ENCODE data around the gene TMEM191C.

GRCh38 chr22:20783723-20784157 is 9.8 kb downstream of the SERPIND1 start:
- PRO-cap = no peak

GRCh38 chr22:20801754-20802113 is 27.8 kb downstream of the SERPIND1 start:
- PRO-cap = no peak

GRCh38 chr22:20917651-20918510 is 674 bp downstream of the CRKL start:
- PRO-cap = no peak

DNA sequence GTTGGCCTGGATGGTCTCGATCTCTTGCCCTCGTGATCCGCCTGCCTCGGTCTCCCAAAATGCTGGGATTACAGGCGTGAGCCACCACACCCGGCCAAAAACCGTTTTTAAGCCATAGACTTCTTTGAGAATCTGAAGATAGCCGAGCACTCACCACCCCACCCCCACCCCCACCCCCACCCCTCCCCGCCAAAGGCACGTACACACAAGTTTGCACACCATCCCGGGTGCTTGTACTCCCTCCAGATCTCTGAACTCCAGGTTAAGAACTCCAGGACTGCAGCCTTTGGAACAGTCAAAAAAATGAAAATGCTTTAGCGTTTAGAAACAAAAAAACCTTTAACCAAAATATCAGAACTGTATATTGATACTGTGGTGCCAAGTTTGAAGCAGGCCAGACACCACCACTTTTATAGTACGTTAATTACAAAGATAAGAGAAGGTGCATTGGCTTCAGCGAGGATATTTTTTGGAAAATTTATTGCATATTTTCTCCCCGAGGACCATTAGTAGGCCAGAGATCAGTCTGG is 1.7 kb downstream of the CRKL start:
- PRO-cap = no peak

DNA sequence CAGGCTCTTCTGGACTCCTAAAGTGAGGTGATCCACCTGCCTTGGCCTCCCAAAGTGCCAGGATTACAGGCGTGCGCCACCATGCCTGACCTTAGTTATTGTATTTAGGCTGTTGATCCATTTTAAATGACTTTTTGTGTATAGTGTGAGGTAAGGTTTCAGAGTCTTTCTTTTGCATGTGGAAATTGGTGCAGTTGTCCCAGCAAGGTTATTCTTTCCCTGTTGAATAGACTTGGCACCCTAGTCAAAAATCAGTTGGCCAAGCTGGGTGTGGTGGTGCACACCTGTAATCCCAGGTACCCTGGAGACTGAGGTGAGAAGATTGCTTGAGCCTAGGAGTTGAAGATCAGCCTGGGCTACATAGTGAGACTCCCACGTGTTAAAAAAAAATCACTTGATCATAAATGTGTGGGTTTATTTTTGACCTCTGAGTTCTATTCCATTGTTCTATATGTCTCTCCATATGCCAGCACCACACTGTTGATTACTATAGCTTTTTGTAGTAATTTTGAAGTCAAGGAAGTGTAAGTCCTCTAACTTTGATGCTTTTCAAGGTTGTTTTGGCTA is 23.5 kb upstream of the AIFM3 start:
- PRO-cap = no peak

DNA sequence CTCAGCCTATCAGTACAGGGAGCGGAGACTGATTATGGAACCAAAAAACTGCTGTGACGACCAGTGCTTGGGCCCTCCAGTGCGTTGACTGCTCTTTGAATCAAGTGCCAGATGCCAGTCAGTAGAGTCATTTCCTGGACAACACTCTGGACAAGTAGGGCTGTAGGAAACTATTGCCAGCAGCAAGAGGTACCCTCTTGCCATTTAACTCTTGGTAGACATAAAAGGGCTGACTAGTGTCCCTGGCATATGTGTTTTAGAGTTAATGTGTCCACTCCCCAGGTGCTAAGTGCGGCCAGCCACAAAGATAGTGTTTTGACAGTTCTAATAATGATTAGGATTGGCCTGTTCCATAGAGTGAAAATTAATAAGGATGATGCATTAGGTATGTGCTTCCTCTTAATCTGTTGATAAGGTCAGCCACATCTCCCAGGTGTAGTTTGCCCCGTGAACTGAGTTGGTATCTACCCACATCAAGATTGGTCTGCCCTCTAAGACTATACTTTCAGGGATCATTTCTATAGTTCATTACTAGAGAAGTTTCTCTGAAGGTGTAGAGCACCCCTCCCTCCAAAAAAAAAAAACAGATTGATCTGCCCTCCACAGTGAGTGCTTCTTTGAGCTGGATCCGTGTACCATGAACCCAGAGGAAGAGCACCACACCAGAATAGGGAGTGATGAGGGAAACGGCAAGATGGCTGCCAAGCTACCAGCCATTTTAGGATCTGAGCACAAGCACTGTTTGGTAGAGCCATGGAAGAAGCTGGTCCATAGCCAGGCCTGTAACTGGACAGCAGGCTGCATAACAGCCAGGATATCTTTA is 20.7 kb upstream of the AIFM3 start:
- PRO-cap = no peak

DNA sequence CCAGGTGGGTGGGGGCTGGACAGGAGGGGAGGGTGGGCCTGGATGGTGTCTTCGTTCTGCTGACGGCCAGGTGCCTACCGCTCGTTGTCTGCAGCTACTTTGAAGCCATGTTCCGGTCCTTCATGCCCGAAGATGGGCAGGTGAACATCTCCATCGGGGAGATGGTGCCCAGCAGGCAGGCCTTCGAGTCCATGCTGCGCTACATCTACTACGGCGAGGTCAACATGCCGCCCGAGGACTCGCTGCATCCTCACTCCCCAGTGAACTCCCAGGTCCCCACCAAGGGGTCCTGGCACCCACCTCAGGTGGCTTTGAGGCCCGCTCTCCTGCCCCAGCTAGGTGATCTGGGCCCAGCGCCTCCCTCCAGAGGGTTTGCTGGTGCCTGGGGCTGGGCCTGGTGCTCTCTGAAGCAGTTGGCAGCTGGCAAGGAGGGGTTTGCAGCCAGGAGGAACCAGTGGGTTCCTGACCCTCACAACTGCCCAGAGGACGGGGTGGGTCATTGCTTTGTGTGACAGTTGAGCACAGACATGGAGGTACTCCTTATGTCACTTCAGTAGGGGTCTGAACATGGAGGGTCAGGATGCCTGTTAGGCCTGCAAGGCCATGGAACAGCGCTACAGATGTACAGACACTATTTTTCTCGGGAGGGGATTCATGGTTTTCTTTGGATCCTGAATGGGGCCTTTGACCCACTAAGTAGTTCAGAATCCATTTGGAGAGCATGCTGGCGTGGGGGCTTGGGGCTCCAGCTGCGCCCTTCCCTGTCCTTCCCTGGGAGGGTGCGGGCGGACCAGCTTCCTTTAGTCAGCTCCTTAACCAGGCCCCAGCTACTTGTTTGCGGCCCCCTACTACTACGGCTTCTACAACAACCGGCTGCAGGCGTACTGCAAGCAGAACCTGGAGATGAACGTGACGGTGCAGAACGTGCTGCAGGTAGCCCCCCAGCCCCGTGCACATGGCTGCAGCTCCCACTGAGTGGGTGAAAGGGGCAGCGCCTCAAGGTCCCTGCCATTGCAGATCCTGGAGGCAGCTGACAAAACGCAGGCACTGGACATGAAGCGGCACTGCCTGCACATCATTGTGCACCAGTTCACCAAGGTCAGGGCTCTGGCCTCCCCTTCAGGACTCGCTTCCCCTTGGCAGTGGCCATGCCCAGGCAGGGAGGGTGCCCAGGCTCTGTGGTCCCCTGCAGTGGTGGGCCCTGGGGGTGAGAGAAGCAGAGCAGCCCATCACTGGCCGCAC is 5.6 kb downstream of the THAP7 start:
- PRO-cap = no peak

GRCh38 chr22:21032162-21032428 is 266 bp downstream of the SLC7A4 start:
- PRO-cap = no peak

- PRO-cap = no peak
These were observed at the start of gene TMEM191C for GRCh38 chr22:21467038-21467437. TSS of gene TMEM191C (plus strand) at chr22:21467387.

- PRO-cap = no peak
These were observed 24.1 kb downstream of the UBE2L3 start for GRCh38 chr22:21591423-21592192.

DNA sequence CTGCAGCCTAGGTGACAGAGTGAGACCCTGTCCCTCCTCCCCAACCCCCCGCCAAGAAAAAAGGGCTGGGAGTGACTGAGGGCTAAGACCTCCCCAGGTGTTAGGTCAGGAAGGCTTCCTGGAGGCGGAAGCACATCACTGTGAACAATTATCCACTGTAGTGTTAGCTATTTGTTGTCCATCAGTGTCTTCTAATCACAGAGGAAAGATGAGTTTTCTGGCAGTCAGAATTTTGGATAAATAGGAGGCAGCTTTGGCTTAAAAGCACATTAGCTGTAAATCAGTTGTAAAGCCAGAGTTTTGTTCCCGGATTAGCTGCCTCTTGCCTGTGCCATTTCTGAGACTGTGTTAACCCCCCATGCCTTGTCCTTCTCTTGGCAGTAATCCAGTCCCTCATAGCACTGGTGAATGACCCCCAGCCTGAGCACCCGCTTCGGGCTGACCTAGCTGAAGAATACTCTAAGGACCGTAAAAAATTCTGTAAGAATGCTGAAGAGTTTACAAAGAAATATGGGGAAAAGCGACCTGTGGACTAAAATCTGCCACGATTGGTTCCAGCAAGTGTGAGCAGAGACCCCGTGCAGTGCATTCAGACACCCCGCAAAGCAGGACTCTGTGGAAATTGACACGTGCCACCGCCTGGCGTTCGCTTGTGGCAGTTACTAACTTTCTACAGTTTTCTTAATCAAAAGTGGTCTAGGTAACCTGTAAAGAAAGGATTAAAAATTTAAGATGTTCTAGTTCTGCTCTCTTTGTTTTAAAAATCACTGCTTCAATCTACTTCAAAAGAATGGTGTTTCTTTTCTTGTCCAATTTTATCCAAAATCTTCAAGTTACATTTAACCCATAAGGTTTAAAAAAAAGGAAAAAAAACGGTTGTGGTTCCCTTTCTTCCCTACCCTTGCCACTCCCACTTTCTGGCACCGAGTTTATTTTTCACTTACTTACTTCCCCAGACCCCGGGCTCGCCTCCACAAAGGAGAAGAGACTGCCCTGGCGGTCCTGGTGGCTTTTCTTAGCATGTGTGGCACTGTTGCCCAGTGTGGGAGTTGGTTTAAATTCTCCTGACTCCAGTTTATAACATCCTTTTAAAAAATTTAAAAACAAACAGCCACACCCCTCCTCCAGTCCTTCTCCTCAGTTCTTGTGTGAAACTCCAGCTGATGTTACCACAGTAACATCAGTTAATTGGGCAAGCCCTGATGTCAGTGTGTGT is 8.3 kb downstream of the YDJC start:
- PRO-cap = no peak

DNA sequence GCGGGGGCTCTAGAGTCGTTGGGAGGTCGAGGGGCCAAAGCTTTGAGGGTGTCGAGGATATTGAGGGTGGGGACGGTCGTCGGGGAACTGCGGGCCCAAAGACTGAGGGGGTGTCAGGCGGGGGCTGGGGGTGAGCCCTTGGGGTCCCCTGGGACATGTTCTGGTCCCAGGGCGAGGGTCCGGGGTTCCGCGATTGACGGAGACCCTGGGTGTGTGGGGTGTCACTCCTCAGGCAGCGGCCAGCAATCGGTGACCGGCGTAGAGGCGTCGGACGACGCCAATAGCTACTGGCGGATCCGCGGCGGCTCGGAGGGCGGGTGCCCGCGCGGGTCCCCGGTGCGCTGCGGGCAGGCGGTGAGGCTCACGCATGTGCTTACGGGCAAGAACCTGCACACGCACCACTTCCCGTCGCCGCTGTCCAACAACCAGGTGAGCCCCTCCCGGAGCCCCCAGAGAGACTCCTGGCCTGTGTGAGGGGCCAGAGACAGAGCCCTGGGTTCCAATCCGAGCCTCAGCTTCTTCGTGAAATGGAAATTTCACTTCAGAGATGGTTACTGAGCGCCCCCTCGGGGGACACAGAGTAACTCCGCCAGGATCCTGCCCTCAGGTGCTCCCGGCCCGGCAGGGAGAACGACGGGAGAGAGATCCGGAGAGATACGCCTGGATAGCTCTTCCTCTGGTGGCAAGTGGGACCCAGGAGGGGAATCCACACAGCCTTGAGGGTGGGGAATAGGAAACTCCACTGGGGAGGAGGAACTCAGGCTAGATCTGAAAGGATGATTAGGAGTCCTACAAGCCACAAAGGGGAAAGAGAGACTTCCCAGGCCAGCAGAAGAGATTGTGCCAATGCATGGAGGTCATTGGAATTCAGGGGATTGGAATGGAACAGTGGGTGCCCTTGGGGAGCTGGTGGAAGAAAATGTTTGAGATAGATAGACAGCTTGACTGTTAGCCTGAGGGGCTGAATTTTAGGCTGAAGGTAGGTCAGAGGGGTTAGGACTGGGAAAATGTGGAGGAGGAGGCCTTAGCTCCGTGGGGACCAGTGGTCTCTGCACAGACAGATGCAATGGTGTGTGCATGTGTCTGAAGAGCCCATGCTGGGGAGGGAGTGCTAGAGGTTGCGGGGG is 891 bp downstream of the SDF2L1 start:
- PRO-cap = no peak

GRCh38 chr22:21762244-21762847 is 26.8 kb upstream of the YPEL1 start:
- PRO-cap = no peak

- PRO-cap = no peak
These were observed 43.4 kb upstream of the YPEL1 start for GRCh38 chr22:21778876-21779462.

GRCh38 chr22:21796618-21798000 is 61.5 kb upstream of the YPEL1 start:
- PRO-cap = no peak

DNA sequence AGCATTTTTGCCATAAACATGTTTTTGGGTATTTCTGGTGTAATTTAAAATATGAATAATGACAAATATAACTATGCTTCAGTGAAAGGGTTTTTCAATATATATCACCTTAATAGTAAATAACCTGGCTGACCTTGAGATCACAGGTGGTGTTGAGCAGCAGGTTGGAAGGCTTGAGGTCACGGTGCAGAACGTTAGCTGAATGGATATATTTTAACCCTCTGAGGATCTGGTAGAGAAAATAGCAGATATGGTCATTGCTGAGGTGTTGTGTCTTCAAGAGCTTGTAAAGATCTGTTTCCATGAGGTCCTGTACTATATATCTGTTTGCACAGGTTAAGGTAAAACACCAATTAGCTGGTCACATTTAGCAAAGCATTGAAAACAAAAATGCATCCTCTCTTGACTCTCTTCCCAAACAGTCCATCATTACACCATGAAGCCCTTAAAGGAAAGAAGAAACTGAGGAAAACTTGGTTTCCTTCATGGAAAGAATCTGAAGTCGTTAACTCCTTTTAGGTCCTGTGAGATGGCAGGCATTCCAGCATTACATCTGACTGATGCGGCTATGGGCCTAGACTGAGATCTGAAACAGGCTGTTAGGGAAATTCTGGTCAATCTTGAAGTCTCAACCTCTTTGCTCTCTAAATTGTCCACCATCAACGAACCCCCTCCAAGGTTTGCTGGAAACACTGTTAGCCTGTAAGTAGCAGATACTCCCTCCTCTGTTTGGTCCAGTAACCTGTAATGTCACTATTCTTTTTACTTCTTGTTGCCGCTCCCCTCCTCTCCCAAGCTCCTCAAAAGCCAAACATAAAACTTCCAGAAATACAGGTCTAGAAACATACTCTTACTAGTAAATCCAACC is 61.5 kb downstream of the MAPK1 start:
- PRO-cap = no peak

GRCh38 chr22:21823946-21824533 is 43.4 kb downstream of the MAPK1 start:
- PRO-cap = no peak

DNA sequence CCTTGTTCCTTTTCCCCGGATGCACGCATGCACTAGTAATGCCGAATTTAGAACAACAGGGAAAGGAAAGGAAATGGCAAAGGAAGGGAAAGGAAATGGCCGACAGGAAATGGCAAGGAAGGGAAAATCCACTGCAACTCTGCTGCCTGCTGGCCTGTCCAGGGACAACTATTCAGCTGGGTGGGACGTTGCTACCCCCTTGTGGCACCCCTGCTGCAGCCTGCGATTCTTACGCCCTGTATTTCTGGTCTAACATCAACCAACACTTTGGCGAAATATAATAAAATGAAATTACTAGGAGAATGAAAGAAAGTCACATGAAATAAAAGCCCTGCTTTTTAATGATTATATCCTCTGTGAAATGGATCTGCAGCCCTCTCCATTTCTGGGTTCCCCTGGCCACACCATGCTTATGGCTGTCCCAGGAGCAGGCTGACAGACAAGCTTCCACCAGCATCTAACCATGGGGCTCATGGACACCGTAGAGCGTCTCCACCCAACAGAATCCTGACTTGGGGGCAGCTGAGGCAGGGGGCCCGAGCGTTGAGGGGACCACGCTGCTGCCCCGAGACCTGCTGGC is 14.0 kb downstream of the PPM1F start:
- PRO-cap = no peak

GRCh38 chr22:21961703-21962290 is 9.1 kb upstream of the PPM1F start:
- PRO-cap = no peak

DNA sequence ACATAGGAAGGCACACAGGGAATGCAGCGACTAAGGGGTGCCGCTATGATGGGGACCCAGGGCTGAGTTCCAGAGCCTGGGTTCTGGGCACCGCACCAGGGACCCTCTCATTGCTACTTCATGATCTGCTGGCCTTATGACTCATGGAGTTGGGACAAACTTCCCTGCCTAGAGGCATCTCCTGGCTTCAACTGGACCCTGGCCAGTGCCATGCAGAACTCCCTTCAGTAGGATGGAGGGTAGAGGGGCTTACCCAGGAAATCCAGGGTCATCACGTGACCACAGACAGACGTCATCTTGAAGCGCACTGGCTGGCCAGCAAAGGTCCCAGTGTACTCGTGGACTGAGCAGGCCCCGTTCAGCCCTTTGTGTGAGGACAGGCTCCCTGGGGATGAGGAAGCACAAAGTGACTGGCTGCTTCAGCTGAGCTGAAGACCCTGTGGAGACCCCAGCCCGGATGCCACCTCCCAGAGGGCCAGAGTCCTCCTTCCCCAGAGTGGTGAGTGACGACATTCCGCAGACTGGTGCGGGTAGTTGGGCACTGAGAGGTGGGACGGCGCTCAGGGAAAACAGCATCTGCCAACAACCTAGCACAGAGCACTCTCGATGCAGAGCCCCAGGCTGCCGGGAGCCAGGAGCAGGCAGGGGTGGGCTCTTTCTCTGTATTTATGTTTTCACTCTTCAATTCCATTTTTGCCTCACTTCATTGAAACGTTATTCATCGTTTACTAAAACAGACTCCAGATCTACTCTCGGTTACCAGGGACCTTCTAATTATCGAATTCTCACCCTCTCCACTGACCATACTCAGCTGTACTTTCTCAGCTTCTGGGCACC is 8.3 kb downstream of the TOP3B start:
- PRO-cap = no peak

Data from mesothelial cell of epicardium (in vitro differentiated cells).